ENCODE results near the genes COBLL1 and CSRNP3.

DNA sequence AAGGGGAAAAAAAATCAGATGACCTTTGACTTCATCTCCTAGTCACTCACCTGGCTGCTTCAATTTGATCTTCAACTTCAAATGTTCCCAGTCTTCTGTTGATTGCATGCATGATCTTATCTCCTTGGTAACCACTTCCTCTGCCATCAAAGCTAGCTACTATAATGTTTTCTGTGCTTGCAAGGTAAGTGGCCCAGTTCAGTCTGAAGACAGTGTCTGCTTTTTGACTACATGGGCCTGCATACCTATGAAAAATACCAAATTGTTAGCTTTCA, 62.3 kb downstream of the DPP4 start:
- PRO-cap: no peak
- RAMPAGE, long total RNA, 5 experiments: no peak in any of the 5 experiments

- PRO-cap: no peak
- RAMPAGE, long total RNA, 5 experiments: no peak in any of the 5 experiments
- RRBS: no CpG with 5 or more reads among the region's 8 CpGs
Measured at GRCh38 chr2:162013415-162014133, 60.4 kb downstream of the DPP4 start.

GRCh38 chr2:162070989-162071393, 3.0 kb downstream of the DPP4 start:
- PRO-cap: no peak
- RAMPAGE, long total RNA, 5 experiments: no peak in any of the 5 experiments
- RRBS: no CpG with 5 or more reads among the region's 2 CpGs

DNA sequence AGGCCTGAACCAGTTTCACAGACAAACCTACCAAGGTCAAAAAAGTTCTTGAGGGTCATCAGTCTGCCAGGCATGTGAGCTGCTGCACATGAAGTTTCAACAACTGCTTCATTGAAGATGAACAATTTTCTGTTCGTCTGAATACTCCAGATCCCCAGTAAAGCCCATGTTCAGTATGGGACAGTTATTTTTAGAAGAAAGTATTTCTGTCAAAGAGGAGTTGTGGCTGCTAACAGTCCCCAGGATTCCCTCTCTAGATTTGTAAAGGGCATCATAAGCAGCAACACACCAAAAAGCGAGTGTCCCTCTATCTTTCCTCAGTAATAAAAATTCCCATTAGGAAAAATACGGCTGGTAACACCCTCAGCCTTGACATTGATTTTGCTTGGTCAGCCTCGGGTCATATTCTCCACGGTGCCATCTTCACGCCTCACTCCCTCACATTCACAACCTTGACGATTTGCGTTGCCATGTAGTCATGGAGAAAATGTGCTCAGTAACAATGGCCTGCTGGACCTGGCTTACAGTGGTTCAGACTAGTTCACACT, 151.7 kb downstream of the KCNH7 start:
- PRO-cap: no peak
- RAMPAGE, long total RNA, 5 experiments: no peak in any of the 5 experiments
- RRBS: no CpG with 5 or more reads among the region's 8 CpGs

DNA sequence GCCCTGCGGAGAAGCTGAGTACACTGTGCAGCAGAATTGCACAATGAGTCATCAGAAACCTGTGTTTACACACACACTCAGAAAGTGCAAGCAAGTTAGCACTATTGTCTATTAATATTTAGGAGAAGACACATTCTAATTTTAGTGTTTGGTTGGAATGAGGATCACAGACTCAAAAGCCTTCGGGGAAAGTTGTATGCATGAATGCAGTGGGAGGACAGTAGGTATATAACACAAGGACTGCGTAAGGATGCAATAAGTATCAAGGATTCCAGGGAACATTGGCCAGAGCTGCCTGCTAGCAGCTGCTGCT, 128.2 kb downstream of the KCNH7 start:
- PRO-cap: no peak
- RAMPAGE, long total RNA, 5 experiments: no peak in any of the 5 experiments
- RRBS: no CpG with 5 or more reads among the region's 3 CpGs

DNA sequence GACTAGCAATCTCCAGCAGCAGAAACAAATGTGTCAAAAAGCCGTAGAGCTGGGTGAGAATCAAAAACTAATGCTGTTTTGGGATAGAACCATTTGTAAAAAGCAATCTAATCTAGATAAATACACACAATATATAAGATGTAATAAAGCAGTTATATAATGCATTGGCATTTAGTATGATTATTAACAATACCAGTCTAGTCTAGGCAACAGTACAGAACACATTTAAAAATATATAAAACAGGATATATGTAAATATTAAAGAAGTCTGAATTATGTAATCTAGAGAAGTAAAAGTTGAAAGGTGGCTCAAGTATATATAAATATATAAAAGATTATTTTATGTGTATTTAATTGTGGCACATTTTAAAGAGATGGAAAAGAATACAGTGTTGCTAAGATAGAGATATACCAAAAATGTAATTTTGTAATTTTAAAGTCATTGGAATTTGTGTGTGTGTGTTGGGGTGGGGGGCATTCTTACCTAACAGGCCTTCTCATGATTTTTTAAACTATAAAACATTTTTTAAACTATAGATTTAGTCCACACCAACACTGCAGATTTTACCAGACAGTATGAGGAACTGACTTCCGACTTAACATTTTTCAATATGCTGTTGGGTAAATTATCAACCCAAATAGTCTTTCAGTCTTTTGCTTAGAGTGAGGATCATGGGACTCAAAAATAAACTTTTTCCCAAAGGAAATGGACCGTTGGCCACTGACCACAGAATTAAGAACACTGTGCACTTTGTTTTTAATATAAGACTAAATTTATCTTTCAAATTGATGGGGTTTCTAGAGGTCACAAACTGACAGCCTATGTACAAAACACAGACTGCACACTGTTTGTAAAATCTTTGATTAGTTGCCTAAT, 45.2 kb downstream of the FIGN start:
- PRO-cap: no peak
- RAMPAGE, long total RNA, 5 experiments: no peak in any of the 5 experiments
- RRBS: no CpG with 5 or more reads among the region's 3 CpGs

DNA sequence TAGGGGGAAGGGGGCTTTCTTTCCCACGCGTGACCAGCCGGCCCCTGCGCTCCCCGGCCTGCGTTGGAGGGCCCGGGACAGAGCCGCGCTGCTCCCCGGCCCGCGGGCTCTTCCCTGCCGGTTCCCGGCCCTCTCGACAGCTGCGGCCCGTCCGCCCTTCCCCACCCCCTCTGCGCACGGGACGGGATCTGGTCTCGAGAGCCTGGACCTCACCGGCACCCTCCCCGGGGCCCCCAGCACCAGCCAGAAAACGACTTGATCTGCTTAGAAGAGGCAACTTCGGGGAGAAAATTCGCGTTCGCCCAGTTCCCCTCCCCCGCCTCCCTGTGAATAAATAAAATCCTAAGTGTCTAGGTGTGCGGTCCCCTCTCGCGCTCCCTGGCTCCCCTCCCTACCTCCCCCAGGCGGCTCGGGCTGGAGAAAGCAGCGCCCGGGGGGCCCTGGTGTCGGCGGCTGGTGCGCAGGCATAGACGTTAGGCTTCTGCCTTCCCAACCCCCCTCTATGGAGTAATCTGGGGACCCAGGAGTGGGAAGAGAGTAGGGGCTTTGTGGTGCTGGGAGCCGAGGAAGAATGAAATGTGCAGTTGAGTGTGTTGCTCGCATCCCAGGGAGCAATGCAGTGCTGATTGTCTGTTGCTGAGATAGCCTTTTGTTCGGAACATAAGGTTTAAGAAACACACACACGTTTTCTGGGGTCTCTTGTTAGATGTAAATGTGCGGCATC, 883 bp upstream of the FIGN start:
- PRO-cap: bidirectional peak, plus-strand start at position 175 of the sequence, minus-strand start at position 172 of the sequence; unidirectional peak, minus-strand start at position 483 of the sequence
- RAMPAGE, long total RNA, 5 experiments: no peak in any of the 5 experiments
- RRBS: 7% methylated on average over 8 of the region's 46 CpGs

GRCh38 chr2:164675741-164676068, 54.4 kb upstream of the GRB14 start:
- PRO-cap: no peak
- RAMPAGE, long total RNA, 5 experiments: no peak in any of the 5 experiments
- RRBS: no CpG with 5 or more reads among the region's 2 CpGs

GRCh38 chr2:164841656-164842441, at the start of gene COBLL1:
Gene COBLL1 (minus strand): TSS chr2:164841823.
- PRO-cap: bidirectional peak, plus-strand start at chr2:164841965, minus-strand start at chr2:164841819; bidirectional peak, plus-strand start at chr2:164842277, minus-strand start at chr2:164842207
- RAMPAGE, long total RNA, 5 experiments: start-site peak on the minus strand in 4 of 5 experiments, at chr2:164841798-164841875 at its widest, 29 to 226 reads per replicate
- RRBS: 1% methylated on average over 18 of the region's 59 CpGs

- PRO-cap: no peak
- RAMPAGE, long total RNA, 5 experiments: no peak in any of the 5 experiments
- RRBS: no CpG with 5 or more reads among the region's 4 CpGs
Measured at GRCh38 chr2:164920346-164920863, 34.9 kb downstream of the SLC38A11 start.

DNA sequence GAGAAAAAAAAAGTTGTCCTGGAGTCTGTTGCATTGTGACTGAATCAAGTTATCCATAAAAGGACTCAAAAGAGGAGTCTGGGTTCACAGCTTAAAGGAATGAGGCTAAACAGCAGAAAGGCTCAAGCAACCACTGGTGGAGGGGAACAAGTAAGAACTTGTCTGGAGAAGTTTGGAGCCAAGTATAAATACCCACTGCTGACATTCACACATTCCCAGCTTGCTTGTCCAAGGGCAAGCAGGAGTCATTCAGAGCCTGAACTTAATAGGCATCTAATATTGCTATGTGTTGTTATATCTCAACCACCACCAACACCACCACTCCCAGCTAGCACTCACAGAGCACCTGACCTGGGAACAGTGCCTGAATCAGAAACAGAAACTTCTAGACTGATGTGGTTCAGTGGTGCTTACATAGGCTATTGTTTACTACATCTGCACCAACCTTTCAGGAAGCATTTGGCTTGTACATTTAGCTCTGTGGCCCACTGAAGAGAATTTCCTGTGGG, 36.4 kb upstream of the SLC38A11 start:
- PRO-cap: no peak
- RAMPAGE, long total RNA, 5 experiments: no peak in any of the 5 experiments

GRCh38 chr2:165055075-165055462, 99.7 kb upstream of the SLC38A11 start:
- PRO-cap: no peak
- RAMPAGE, long total RNA, 5 experiments: no peak in any of the 5 experiments
- RRBS: no CpG with 5 or more reads among the region's 3 CpGs

- PRO-cap: bidirectional peak, plus-strand start at chr2:165469698, minus-strand start at chr2:165469571
- RAMPAGE, long total RNA, 5 experiments: start-site peak on the plus strand in 2 of 5 experiments, at chr2:165469687-165469717 at its widest, 16 to 84 reads per replicate
- RRBS: no CpG with 5 or more reads among the region's 8 CpGs
Measured at GRCh38 chr2:165469248-165469944, at the start of gene CSRNP3. Gene CSRNP3 (plus strand): TSS chr2:165469698.

DNA sequence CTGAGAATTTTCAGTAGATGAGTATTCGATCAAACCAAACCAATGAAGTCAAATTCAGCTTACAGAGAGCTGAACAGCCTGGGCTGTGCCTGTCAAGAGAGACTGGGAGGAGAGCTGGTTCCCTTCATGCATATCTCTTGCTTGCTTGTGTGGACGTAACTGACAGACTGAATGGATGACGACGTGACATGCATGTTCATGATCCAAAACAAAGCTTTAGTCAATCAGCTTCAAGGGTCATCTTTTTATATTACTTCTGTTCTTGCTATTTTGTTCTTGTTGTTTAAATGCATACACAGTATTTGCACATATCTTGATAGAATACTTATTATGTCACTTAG, 145.2 kb downstream of the GALNT3 start:
- PRO-cap: no peak
- RAMPAGE, long total RNA, 5 experiments: no peak in any of the 5 experiments
- RRBS: no CpG with 5 or more reads among the region's 4 CpGs

- PRO-cap: no peak
- RAMPAGE, long total RNA, 5 experiments: no peak in any of the 5 experiments
- RRBS: no CpG with 5 or more reads among the region's 1 CpG
Measured at GRCh38 chr2:166090502-166090762, 37.4 kb downstream of the SCN1A start.

DNA sequence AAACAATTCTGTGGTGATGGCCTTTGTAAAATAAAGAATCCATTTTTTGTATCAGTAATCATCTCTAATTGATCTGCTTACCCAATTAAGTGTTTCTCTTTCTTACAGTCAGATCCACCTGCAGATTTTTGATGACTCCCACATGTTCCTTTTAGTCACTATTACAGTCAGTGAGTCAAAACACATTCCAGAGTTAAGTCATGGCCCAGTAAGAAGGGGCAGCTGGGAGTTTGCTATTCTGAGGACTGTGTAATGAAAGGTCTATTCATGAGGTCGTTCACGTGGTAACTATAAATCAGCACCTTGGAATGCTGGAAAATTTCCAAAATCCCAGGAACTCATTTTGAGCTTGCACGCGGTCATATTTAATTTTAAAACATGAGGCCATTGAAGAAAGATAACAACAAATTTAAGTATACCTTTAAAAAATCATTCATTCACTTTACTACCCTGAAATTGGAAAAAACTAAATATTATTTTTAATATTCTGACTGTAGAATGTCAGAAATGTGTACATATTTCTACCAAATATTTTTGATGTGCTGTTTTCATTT, 152.0 kb upstream of the B3GALT1 start:
- PRO-cap: no peak
- RAMPAGE, long total RNA, 5 experiments: no peak in any of the 5 experiments
- RRBS: no CpG with 5 or more reads among the region's 4 CpGs

DNA sequence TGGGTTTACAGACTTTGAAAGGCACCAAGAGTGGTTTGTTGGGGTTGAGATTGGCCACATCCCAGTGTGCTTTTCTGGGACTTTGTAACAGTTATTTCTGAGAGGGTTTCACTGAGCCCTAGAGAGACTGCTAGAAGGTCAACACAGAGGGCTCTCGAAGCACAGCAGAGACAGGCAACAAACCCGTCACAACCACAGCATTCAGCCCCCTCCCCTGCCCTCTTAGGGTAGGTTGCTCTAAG, 419.7 kb downstream of the STK39 start:
- PRO-cap: no peak
- RAMPAGE, long total RNA, 5 experiments: no peak in any of the 5 experiments
- RRBS: no CpG with 5 or more reads among the region's 2 CpGs

GRCh38 chr2:167944987-167945466, 302.4 kb downstream of the STK39 start:
- PRO-cap: no peak
- RAMPAGE, long total RNA, 5 experiments: no peak in any of the 5 experiments
- RRBS: no CpG with 5 or more reads among the region's 4 CpGs

- PRO-cap: no peak
- RAMPAGE, long total RNA, 5 experiments: no peak in any of the 5 experiments
- RRBS: no CpG with 5 or more reads among the region's 12 CpGs
Measured at GRCh38 chr2:168346598-168347234, 99.3 kb upstream of the STK39 start.

DNA sequence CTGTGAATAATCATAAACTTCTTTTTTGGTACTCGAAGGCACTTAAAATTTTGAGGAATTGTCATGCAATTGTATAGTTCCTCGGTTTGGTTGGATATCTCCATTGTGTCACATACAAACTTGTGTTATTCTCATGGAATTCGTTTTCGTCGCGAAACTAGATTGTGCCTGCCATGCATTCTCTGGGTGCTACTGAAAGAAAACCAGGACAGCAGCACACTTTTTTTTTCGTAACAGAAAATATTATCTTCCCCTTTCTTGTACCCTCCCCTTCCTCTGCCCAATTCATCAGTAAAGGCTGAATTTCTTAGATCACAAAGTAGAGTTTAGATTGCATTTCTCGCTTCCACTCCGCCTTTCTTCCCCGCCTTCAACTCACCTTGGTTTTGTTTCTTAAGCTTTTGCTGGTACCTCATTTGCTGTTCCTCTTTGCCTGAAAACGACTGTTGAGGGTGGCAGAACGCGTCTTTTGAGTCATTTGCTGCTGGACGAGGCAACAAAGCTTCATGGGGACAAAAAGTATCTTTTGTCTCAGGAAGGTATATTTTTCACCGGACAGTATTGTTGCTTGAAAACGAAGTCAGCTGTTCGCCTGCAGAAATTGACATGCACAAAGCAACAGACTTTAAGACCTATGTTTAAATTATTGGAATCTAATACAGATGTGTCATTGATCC, 1.4 kb downstream of the CERS6 start:
- PRO-cap: no peak
- RAMPAGE, long total RNA, 5 experiments: no peak in any of the 5 experiments
- RRBS: no CpG with 5 or more reads among the region's 17 CpGs

Measured in stomach (tissue), 7 donors.